Occipital lobe (tissue), 2 donors: ENCODE data around the gene FAM234B.

GRCh38 chr12:12509448-12510109, 53.1 kb downstream of the DUSP16 start:
- RAMPAGE, long total RNA, result no peak

DNA sequence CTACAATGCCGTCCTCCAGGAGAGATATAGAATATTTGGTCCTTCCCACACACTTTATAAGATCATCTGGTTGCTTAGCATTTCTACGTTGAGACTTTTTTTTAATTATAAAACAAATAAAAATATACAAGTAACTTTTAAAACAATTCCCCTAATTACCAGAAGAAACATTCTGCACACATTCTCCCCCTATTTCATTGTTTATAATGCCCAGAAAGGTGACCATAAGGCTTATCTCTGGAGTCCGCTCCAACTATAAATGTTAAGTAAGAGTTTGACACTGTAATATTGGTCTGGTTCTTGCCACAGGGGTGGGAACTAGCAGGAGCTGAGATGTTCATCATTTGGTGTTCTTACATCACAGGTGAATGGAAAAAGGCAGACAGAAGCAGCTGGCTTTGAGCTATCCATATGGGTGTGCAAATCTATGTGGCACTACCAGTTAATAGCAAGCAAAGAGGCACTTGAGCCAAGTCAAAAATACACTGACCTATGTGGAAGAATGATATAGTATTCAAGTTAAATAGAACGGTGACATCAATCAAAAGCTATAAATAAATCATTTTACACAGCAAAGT, 43.4 kb downstream of the DUSP16 start:
- RAMPAGE, long total RNA, result no peak

GRCh38 chr12:12527777-12528522, 34.7 kb downstream of the DUSP16 start:
- RAMPAGE, long total RNA, result no peak

- RAMPAGE, long total RNA, result no peak
Measured at GRCh38 chr12:12683580-12684169, 12.3 kb downstream of the GPR19 start.

- RAMPAGE, long total RNA, result no peak
Measured at GRCh38 chr12:12718115-12718523, 951 bp downstream of the CDKN1B start.

- RAMPAGE, long total RNA, result no peak
Measured at GRCh38 chr12:12720578-12720962, 3.4 kb downstream of the CDKN1B start.

DNA sequence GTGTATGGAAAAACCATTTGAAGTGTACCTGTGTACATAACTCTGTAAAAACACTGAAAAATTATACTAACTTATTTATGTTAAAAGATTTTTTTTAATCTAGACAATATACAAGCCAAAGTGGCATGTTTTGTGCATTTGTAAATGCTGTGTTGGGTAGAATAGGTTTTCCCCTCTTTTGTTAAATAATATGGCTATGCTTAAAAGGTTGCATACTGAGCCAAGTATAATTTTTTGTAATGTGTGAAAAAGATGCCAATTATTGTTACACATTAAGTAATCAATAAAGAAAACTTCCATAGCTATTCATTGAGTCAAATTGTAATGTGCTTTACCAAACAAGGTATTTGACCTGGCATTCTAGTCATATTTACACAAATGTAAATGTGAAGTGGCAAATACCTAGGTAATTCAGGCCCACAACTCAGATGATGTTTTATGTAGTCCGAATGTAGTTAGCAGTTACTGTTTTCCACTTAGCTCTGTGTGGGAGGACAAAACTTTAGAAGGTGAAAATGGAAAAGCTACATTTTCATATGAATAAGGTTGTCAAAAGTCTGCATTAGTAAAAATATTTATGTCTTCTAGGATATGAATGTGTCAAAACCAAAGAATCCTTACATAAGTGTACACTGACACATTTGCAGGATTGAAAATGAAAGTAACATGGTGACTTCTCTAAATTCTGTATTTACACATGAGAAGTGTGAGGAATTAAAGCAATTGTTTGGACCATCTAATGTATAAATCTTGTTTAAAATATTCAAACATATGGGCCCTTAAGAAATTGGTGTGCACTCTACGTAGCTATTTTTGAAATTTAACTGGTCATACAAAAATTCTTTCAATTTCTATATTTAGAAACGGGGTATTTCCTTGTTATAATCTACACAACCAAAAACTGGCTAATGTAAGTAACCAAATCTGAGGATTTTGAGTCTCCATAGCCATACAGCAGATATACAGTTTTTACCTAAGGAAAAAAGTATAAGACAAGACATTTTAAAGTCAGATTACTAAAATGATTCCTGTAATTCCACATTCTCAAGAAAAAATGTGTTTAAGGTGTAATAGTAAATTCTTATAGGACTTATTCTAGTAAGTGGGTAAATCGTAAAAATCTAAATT, 5.3 kb downstream of the CDKN1B start:
- RAMPAGE, long total RNA, result no peak

DNA sequence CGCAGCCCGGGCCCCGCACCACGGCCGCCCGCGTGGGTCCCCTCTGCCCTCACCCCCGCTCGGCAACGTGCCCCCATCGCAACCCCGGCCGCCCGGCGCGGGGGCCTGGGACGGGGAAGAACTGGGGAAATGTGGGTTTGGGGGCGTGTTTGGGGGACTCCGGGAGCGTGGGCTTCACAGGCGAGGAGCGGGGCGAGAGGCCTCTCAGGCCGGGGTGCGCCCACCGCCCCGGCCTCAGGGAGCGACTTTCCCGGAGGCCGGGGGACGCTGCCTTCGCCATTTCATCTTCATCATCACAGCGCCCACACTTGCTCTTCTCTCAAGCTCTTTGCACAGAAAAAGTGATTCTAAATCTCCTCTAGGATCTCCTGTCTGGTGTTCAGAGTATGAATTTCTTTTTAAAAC, 7.2 kb downstream of the CDKN1B start:
- RAMPAGE, long total RNA, result no peak

GRCh38 chr12:12758752-12759360, 26.6 kb upstream of the APOLD1 start:
- RAMPAGE, long total RNA, result no peak

DNA sequence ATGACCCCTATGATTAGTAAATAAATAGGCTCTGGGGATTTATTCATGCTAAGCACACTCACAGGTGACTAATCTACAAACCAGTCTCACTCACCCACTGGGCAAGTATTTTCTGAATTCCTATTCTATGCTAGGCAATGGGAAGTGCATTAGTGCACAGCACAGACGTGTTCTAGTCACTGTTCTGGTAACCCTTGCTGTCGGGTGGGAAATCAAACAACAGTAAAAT, 8.6 kb upstream of the DDX47 start:
- RAMPAGE, long total RNA, result no peak

DNA sequence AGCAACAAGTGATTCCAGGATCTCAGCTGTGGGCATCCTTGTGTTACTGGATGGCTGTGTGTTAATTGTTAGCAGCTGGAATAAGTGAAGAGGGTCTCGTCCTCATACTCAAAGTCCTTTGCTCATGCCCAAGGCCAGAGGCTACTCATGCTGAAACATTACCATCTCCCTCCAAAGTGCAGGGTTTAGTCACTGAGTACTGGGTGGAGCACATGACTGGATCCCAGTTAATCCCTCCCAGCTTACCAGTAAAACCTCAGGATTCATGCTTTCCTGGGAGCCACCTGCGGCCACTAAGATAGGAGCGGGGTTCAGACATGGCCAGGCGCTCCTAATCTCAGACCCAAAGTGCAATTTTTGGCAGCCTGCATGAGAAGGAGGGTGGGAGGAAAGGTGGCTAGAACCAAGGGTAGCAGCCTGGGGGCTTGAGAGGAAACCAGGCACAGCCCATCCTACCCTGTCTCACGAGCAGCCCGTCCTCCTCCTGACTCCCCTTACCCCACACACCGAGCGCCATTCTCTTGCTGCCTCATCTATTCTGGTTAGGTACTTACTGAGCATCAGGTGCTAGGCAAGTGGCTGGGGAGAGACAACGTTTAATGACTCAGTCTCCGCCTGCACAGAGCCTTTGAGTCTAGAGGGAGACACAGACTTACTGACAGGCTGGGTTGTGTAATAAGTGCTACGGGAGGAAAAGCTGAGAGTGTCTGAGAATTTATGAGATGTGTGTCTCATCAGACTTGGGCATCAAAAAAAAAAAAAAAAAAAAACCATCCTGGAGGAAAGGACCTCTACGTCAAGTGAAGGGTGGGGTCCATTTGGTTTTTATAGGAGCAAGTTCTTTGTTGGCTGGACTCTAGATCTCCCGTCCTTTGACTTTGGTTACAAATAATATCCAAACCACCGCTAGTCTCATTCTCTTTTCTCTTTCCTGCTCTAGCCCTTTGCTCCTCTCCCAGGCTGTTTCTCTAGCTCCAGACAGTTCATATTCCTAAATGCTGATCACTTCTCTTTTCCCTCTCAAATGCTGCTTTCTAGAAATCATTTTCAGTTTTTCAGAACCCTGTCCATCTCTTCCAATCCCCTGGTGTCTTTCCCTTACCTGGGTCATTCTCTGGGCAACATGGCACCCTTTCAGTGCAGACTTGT, 10.0 kb downstream of the GPRC5A start:
- RAMPAGE, long total RNA, result no peak

DNA sequence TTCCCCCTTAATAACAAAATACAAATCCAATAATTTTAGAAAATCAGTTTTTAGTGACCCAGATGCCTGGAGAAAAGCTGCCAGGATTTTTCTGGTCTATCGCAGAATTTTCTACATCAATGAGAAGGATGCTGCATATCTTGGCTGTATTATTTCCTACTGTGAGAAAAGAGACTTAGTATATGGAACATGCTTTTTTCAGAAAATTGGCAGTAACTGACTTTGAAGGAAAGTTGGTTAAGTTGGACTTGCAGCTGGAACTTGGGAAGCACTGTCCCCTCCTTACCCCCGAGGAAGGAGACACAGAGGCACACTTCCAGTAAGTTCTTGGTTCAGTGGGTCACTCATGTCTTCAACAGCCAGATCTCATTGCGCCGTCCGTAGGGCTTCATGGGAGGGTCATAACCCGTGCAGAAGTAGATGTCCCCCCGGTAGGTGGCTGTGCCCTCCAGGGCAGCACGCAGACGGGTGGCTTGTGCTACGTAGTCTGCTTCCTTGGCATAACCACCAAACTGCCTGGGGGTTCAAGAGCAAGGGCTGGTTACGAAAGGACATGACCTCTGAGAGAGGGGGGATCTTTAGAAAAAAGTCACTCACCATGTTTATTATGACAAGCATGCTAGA, 23.1 kb upstream of the GPRC5D start:
- RAMPAGE, long total RNA, result no peak

- RAMPAGE, long total RNA, result no peak
Measured at GRCh38 chr12:13043978-13045093, at the start of gene FAM234B. Gene FAM234B (plus strand): TSS chr12:13044381.

- RAMPAGE, long total RNA, result no peak
Measured at GRCh38 chr12:13205609-13206907, 9.5 kb downstream of the EMP1 start.

DNA sequence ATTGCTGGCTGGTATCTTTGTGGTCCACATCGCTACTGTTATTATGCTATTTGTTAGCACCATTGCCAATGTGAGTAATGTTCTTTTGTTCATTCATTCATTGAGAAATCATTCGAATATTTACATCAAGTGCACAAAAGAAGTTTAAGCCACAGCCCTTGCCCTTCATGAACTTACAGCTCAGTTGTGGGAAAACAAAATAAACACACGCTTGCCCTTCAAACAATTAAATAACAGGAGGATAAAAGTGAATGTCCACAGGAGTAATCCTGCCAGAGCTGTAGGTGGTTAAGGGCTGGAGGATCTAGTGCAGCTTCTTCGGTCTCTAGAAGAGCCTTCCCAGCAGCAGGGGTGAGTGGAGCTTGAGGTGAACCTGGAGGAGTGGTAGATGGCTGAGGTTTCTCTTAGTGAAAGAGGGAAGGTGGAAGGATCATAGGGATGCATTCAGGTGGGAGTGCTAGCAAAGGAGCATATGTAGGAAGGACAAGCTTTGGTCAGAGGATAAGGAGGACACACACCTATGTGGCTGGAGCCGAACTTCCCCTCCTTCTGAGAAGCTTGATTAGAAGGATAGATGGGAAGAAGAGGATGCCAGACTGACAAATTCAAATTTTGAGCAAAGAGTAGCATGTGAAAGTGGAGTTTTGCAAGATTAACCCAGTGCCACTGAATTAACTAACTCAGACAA, 15.1 kb downstream of the EMP1 start:
- RAMPAGE, long total RNA, result no peak

- RAMPAGE, long total RNA, result no peak
Measured at GRCh38 chr12:14212362-14212734, 153.1 kb upstream of the ATF7IP start.

DNA sequence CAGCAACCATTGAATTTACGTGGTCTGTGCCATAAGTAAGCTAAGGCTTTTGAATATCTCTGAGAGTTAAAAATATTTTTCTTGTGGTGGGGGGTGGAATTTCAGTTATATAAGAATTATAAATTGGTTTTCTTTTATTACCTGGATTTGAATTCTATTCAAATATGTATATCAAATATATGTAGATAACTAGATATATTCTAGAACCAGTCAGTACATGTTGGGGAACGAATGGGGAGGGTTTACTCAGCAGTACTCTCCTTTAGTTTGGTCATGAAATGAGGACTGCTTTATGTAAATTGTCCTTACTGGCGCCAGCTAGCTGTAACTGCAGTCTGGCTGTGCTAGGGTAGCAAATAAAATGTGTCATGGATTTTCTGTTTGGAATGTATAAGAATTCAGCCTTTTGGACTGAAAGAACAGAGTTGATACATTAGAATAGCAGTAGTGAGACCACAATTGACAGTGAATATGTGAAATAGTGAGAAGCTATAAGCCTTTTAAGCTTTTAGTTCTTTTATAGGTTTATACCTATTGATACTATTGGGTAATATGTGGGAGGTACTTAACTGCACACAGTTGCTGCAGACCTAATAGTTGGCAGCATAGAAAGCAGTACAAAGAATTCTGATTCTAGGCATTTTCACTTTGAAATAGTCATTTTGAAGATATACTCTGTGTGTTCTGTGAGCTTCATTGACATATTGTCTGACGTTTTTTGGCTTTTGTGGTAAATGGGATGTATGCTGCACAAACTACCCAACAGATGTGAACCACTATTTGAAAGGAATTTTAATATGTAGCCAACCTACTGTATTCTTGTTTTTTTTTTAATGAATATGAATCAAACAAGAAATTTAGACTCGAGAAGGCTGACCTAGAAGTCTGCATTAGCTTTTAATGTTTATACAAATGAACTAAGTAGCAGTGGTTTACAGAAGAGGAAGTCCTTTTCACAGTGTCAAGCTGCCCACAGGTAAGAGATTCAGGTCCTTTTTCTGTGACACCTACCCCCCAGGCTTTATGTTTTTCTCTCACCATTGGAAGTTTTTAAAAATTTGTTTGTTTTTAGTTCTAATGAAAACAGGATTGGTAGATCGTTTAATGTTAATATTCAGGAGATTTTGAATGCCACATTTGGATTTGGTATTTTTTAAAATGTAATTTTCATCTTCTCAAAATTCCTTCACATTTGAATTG, 29.2 kb downstream of the ATF7IP start:
- RAMPAGE, long total RNA, result no peak

GRCh38 chr12:14395956-14396733, 30.7 kb downstream of the ATF7IP start:
- RAMPAGE, long total RNA, result no peak

DNA sequence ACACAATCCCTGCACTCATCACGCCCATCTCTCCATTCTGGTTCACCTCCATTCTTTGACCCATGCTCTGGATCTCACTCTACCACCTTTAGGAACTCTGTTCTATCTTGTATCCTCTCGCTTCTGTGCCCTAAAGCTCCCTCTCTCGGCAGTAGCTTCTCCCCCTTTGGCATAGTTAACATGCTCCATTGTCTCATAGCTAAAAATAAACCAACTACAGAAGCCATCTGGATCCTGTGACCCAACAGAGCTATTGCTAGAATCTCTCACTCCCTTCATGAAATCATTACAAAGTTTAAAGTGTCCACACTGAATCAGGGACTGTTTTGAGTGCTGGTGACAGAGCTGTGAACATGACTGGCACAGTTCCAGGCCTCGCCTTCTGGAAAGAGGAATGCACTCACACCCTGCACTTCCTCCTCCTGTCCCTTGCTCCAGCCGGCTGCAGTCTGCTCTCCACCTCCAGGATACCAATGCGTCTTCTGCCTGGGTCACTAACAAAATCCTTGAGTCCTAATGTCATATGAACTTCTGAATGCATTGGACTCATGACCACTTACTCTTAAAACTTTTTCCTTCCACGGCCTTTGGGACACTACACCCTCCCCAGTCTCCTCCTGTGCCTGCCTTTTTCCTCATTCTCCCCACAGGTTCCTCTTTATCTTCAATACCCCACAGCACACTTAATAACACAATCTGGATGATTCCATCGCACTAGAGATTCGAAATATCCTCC, 13.3 kb downstream of the PLBD1 start:
- RAMPAGE, long total RNA, result no peak

GRCh38 chr12:14613404-14614354, 46.0 kb upstream of the PLBD1 start:
- RAMPAGE, long total RNA, result no peak